ENCODE measurements around a stretch of chr13.

- PRO-cap = no peak
- RAMPAGE, long total RNA, 2 experiments = no peak in any of the 2 experiments
These were observed 3.6 kb downstream of the GAS6 start for GRCh38 chr13:113860376-113860477.

GRCh38 chr13:113950312-113951022 lies 23.4 kb downstream of the C13orf46 start:
- PRO-cap = no peak
- RAMPAGE, long total RNA, 2 experiments = no peak in any of the 2 experiments

DNA sequence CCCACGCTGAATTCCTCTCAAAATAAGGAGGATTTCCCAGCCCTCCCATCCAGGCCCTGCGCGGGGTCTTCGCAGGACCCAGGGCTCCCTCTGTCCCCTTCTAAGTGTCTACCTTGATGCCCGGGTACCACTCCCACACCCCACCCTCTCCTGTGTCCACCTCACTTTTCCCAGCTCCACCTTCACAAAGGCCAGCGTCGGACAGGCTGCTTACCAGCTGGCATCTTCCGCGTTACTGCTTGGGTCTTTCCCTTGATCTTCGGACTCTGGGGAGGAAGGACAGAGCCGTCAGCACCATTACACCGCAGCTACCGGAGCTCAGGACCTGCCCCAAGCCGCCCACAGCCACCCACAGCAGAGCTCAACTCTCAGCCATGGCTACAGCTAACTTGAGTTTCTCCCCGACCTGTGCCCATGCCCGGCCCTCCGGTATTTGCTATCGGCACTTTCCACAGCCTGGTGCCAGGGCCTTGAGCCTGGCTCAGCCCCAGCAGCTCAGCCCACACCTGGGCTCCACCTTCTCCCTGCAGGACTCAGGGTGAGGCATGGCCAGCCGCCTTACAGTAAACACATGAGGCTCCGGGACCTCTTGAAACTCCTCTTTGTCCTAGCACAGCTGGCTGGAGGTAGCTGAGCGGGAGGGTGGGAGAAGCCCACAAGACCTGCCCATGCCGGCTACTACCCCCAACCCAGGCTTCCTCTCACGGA lies 3.8 kb downstream of the C13orf46 start:
- PRO-cap = bidirectional peak, plus-strand start at position 262 of the sequence, minus-strand start at position 435 of the sequence
- RAMPAGE, long total RNA, 2 experiments = start-site peak on the minus strand in 2 of 2 experiments, centred at positions 412 to 430 of the sequence, 69 to 89 reads per replicate

DNA sequence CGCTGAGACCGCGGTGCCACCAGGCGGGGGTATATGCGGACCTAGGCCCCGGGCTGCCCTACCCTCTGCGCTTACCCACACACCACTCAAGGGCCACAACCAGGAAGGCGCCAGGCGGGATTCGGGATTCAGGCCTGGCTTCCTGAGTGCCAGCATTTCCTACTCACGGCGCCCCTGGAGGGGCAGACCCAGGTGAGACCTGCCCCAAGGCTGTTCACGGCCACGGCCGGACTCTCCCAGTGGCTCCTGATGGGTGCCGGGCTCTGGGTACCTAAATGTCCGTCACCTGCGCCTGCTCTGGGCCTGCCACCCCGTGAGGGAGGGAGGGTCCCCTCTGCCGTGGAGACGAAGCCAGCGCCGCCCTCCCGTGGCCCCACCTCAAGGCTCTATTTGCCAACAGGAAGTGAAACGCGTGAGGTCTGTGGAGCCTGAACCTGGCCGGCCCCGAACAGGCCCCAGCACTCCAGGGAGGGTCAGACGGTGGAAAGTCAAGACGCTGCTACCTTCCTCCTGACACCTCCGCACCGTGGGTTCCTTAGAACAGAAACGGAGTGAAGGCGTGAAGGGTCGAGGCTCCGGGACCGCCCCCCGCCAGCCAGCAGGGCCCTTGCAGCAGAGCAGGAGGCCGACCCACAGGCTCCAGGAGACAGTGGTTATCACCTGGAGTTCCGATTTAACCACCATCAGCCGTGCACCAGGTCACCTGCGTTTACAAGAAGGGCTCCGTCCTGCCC lies 50.7 kb upstream of the C13orf46 start:
- PRO-cap = no peak
- RAMPAGE, long total RNA, 2 experiments = no peak in any of the 2 experiments

- PRO-cap = no peak
- RAMPAGE, long total RNA, 2 experiments = no peak in any of the 2 experiments
These were observed 51.9 kb upstream of the C13orf46 start for GRCh38 chr13:114025712-114026207.

- PRO-cap = no peak
- RAMPAGE, long total RNA, 2 experiments = no peak in any of the 2 experiments
These were observed 53.2 kb upstream of the C13orf46 start for GRCh38 chr13:114027136-114027485.

DNA sequence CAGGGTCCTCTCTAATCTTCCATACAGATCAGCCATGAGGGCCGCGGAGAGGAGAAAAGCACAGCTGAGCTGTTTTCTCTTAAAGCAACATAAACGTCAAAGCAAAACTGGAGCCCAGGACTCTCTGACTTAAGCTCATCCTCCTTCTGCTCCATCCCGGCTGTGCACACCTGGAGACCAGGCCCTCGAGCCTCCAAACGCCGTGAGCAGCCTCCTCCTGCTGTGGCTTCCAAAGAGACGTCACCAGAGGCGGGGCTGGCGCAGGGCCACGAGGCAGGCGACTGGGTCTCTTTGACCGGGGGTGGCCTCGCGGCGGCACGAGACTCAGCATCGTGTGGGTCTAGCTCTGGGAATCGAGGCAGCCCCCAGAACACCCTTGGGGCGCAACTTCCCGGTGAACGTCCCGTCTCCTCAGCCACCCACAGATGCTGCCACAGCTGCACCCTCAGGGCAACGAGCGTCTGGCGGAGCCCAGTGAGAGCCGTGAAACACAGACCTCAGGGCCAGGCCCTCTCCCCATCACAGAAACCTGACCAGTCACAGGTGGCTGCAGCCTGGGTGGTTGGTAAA lies 22.8 kb downstream of the RASA3 start:
- PRO-cap = no peak
- RAMPAGE, long total RNA, 2 experiments = no peak in any of the 2 experiments

GRCh38 chr13:114113872-114114427 lies 18.5 kb downstream of the RASA3 start:
- PRO-cap = no peak
- RAMPAGE, long total RNA, 2 experiments = no peak in any of the 2 experiments

- PRO-cap = unidirectional peak, plus-strand start at chr13:114129202
- RAMPAGE, long total RNA, 2 experiments = no peak in any of the 2 experiments
These were observed 3.5 kb downstream of the RASA3 start for GRCh38 chr13:114128602-114129637.

DNA sequence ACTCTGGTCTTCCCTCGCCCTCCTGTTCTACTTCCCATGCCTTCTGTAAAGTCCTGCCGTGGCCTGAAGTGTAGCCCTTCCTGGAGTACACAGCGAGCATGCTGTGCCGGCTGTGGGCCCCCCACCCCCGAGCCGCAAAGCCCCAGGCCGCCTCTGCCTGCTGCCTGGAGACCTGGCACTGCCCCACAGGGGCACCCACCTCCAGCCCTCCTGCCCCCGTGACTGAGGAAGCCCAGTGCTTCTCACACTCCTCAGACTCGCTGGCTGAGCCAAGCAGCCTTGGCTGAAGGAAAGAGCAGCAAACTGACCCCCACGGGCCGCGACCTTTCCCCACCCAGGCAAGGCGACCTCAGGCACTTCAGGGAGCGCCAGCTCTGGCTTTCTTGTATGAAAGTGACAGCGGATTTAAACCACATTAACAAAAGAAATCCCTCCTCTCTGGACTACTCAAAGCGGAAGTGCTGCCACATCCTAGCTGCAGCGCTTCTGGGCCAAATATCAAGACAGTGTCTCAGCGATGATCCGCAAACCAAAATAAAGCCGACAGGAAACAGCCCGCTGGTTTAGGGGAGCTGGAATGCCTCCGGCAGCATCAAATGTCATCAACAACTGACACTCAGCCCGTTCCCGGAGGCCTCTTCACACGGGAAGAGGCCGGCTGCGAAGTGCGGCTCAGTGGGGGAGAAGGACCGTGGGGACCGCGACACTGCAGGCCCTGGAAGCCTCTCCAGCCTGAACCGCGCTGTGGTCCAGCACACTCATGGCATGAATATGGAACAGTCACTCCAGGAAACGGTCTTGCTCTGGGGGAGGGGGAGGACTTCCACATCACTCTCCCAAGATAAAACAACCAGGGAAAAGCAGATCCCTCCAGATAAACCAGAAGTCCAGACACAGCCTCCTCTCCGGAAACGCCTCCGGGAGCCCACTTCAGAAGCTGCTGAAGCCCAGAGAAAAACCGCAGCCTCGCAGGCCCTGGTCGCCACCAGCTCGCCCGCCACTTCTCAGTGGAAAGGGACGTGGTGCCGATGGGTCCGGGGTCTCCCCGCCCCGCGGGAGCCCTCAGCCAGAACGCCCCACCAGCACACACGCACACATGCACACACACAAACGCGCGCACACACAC lies 1.4 kb downstream of the RASA3 start:
- PRO-cap = bidirectional peak, plus-strand start at position 873 of the sequence, minus-strand start at position 734 of the sequence
- RAMPAGE, long total RNA, 2 experiments = no peak in any of the 2 experiments

DNA sequence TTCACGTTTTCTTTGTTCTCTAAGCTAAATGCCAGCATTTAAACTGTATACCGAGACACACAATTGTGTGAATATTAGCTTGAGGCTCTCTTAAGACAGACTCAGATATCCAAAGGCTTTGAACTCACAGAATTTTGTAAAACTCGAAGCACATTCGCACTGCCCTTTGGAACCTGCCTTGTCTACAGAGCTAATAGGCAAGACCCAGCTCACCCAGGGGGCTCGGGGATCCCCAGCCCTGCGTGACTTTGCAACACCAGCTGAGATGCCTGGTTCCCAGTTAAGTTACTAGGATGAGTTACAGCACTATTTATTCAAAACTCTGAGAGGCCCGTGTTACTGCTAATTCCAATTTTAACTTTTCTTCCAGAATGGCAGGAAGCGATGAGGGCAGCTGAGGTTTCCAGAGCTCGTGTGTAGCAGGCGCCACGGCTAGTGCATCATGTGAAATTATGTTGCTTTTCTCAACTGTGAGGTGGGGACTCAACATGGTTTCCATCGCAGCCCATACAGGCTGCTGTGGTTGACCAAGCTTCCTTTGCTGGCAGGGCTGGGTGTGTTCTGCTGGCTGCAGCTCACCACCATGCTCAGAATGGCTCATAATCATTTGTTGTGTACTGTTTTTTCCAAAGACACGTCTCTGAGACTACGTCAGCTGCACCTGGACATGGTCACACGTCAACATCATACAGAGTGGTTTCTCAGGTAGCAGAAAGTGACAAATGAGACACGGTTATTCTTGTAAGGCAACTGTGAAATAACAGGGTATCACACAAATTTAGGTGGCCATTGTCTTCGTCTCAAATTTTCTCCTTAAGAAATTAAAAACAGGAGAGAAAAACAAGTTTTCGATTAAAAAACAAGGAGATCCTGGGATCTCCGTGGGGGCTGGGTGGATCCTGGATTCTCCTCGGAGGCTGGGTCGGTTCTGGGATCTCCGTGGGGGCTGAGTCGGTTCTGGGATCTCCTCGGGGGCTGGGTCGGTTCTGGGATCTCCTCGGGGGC lies 16.0 kb upstream of the RASA3 start:
- PRO-cap = unidirectional peak, minus-strand start at position 594 of the sequence
- RAMPAGE, long total RNA, 2 experiments = no peak in any of the 2 experiments

- PRO-cap = no peak
- RAMPAGE, long total RNA, 2 experiments = no peak in any of the 2 experiments
These were observed 6.6 kb downstream of the UPF3A start for GRCh38 chr13:114288095-114288371.

GRCh38 chr13:114291413-114292010 lies 10.1 kb downstream of the UPF3A start:
- PRO-cap = no peak
- RAMPAGE, long total RNA, 2 experiments = start-site peak on the plus strand in 1 of 2 experiments, at chr13:114291511-114291637 at its widest, 11 reads per replicate

- PRO-cap = no peak
- RAMPAGE, long total RNA, 2 experiments = no peak in any of the 2 experiments
These were observed 19.9 kb downstream of the CHAMP1 start for GRCh38 chr13:114334125-114334729.